Mucosa of descending colon (tissue), 1 donor: ENCODE measurements around the genes CYP20A1 and ABI2.

DNA sequence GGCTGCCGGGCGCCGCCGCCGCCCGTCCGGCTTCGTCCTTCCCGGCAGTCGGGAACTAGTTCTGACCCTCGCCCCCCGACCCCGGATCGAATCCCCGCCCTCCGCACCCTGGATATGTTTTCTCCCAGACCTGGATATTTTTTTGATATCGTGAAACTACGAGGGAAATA lies 756 bp downstream of the BMPR2 start:
- PRO-cap: unidirectional peak, minus-strand start at position 34 of the sequence

DNA sequence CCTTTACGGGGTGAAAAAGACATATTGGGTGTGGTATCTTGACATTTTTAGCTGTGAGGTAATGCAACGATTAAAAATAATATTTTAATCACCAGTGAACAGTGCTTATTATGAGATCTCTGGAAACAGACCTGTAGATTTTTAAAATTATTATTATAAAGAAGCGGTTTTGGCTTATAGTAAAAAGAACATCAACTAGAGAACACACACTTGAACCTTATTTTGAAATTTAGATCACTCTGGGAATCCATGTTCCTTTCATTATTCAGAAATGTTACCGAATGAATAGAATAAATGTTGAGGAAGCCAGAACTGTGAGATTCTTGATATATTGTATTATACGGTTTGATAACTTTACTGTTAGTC lies 1.6 kb downstream of the BMPR2 start:
- PRO-cap: no peak

DNA sequence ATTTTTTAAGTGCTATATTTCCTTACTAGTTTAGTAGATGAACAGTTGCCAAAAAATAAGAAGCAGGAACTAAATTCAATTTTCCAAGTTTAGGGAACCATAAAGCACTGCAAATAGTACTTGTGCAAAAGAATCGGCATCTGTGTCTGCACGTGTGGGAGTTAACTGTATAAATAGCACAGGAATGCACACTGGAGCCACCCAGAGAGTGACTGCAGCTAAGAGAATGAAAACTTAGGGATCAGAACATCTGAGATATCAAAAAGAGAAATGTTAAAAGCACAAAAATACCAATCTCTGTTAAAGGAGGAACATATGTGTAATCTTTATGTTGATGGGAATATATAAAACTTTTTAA lies 55.5 kb downstream of the ICA1L start:
- PRO-cap: no peak

DNA sequence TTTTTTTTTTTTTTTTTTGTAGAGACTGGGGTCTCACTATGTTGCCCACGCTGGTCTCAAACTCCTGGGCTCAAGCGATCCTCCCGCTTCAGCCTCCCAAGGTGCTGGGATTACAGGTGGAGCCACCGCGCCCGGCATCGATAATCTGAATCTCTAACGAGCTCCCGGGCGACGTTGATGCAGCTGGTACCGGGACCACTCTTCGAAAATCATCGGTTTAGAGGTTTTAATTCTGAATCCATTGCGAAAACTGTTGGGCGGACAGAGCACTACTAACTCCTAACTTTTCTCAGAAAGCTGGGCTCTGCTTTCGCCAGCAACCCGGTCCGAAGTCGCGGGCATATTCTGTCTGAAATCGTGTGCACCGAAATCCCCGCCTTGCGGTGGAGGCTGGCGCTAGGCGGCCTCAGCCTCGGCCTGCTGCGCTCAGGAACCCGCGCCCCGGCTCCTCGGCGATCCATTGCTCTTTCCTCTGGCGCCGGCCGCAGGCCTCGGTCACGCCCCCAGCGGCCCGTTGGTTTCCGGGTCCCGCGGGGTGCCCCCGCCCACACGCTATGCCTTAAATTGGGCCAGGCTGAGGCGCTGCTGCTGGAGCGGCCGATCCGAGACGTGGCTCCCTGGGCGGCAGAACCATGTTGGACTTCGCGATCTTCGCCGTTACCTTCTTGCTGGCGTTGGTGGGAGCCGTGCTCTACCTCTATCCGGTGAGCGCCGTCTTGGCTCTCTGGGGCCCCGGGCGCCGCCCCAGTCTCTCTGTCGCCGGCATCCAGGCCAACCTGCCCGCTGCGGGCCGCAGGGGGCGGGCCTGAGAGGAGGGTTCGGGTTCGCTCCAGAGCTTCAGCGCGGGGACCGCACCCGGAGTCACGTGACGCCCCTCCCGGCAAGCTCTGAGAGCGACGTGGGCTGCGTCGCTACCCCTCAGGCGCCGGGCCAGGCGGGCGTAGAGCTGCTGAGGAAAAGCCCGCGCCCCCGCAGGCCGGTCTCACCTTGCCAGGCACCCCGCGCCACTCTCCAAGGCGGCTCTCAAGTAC lies at the start of gene CYP20A1:
CYP20A1 (plus strand) TSS at position 588 of the 1,031 bp plus-strand sequence.
- PRO-cap: bidirectional peak, plus-strand start at position 600 of the sequence, minus-strand start at position 462 of the sequence; bidirectional peak, plus-strand start at position 921 of the sequence, minus-strand start at position 807 of the sequence

DNA sequence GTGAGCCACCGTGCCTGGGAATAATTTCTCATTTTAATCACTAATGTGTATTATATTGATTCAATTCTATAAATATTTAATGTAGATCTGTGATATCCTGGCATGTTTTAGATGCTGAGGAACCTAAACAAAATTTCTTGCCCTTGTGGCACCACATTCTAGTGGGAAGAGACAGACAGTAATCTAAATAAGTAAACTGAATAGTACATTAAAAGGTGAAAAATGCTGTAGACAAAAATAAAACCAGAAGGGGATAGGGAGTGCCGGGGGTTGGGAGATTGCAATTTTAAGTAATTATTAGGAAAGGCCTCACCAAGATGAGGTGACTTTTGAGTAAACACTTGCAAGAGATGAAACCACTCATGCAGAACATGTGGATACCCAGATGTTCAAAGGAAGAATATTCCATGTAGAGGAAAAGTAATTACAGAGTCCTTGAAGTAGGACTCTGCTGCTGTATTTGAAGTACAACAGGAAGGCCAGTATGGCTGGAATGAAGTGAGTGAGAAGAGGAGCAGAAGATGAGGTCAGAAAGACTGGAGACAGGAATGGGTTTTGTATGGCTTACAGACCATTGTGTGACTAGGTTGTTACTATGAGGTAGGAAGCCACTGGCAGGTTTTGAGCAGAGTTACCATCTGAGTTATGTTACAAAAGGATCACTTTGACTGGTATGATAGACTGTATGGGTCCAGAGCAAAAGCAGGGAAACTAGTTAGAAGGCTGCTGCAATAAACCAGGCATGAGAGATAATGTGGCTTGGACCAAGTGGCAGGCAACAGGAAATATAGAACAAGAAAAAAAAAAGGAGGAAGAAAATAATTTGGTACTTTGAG lies 37.1 kb downstream of the CYP20A1 start:
- PRO-cap: no peak

DNA sequence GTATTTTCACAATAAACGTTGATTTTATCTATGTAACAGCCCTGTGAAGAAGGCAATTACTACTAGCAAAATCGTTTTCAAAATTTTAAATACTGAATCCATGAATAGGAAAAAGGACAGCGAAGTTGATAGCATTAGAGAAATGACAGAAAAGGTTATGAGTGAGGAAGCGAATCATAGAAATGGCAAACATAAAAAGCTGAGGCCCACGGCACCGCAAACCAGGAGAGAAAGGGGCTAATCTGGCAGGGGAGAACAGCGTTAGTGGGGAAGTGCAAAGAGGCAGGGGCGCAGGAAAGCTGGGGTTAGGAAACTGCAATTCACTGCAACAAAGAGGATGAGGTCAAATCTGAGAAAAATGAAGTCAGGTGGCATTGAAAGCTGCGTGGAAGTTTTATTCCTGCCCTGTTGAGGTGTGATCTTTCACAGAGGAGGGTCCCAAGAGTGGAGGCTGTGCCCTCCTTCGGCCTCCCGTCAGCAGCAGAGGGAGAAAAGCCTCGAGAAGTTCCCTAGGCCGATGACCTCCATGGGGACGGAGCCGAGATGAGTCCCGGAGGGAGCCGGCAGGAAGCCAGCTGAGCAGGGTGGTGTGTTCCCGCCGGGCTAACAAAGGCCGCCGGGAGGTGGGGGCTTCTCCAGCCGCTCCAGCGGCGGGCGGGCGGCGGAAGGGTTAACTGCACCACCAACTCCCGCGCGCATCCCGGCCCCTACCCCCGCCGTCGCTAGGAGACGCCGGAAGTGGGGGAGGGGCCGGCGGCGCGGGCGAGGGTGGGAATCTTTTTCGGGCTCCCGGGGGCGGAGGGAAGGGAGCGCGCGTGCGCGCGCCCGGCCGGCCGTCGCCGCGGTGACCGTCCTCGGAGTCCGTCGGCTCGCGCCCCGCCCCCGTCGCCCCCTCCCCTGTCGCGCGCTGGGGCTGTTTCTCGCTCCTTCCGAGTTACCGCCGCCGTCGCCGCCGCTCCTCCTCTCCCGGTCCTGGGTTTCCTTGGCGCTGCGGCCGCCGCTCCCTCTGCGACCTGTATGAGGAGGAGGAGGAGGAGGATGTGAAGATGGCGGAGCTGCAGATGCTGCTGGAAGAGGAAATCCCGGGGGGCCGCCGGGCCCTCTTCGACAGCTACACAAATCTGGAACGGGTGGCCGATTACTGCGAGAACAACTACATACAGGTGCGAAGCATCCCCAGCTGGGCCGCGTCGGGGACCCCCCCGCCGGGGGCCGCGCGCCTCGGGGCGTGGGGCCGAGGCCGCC lies at the start of gene ABI2:
ABI2 (plus strand) TSS at position 926 of the 1,245 bp plus-strand sequence.
- PRO-cap: bidirectional peak, plus-strand start at position 816 of the sequence, minus-strand start at position 721 of the sequence

DNA sequence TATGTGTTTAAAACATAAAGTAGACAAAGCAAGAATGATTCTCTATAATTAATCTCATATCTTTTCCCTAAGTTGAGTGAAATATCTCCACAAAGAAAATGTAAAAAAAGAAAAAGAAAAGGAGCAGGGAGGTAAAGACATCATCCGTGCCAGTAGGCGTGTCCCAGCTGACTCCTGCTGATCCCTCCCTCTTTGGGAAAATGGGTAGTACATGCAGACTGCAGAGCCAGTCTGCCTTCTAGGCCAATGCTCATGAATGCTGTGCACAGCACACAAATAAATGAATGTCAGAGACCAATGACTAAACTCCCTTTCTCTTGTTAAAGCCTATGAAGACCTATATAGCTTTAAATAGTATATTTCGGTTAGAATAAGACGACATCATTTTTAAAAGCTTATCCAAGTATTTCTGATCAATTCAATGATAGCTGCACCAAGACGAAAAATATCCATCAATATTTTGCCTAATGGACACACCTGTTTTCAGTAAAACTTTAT lies 64.7 kb downstream of the RAPH1 start:
- PRO-cap: no peak

GRCh38 chr2:203533711-203534508 lies 1.2 kb downstream of the RAPH1 start:
- PRO-cap: unidirectional peak, plus-strand start at chr2:203534188

DNA sequence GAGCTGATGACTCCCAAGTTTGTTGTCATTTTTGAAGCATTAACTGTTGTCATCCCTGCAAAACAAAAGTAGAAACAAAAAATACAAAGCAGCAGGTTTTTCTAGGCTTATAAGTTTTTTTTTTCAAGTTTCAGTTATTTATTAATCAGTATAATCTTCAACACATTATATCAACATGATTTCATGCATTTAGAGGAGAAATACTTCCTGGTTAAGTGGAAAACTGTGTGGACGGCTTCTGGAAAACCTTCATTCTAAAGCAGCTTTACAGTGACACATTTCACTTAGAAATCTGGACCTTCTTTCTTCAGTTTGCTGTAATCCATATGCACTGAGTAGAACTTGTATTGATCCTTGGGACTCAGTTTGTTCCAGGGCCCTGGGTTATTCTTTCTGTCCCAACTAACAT lies 34.5 kb upstream of the CD28 start:
- PRO-cap: no peak

DNA sequence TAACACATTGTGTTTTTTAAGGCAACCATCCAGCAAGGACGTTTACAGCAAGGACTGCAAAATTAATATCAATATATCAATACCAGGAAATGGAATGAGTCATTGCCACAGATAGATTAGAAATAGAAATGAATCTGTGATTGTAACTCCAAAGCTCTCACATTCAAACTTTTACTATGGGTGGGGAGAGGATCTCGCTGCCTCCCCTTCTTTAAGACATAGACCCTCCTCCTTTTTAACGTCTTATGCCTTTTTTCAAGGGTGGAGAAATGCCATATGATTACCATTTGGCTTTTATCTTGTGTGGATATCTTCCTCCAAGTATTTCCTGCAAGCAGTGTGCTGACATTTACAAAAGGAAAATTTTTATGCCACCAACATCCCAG lies 3.9 kb downstream of the CD28 start:
- PRO-cap: no peak

GRCh38 chr2:203719905-203720677 lies 13.7 kb downstream of the CD28 start:
- PRO-cap: no peak

- PRO-cap: no peak
Observed at GRCh38 chr2:203871527-203871981, 4.0 kb downstream of the CTLA4 start.

GRCh38 chr2:204453702-204454338 lies 91.5 kb upstream of the PARD3B start:
- PRO-cap: no peak

DNA sequence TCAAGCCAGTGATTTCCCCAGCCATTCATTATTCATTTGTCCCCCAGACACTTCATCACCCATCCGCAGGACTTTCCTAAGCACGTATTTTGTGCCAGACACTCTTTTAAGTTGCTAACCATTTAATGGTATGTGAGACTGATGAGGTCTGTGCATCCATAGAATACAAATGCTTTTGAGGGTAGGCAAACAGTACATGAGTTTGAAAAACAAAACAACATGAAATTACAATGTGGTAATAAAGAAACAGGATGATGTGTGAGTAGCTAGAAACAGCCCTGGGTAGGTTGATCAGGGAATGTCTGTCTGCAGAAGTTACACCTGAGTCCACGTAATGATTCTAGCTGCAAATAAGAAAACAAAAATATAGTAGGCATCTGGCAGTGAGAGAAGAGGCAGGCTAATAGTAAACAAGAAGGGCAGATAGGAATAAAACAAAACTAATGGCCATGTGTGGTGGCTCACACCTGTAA lies 328.2 kb downstream of the PARD3B start:
- PRO-cap: no peak

DNA sequence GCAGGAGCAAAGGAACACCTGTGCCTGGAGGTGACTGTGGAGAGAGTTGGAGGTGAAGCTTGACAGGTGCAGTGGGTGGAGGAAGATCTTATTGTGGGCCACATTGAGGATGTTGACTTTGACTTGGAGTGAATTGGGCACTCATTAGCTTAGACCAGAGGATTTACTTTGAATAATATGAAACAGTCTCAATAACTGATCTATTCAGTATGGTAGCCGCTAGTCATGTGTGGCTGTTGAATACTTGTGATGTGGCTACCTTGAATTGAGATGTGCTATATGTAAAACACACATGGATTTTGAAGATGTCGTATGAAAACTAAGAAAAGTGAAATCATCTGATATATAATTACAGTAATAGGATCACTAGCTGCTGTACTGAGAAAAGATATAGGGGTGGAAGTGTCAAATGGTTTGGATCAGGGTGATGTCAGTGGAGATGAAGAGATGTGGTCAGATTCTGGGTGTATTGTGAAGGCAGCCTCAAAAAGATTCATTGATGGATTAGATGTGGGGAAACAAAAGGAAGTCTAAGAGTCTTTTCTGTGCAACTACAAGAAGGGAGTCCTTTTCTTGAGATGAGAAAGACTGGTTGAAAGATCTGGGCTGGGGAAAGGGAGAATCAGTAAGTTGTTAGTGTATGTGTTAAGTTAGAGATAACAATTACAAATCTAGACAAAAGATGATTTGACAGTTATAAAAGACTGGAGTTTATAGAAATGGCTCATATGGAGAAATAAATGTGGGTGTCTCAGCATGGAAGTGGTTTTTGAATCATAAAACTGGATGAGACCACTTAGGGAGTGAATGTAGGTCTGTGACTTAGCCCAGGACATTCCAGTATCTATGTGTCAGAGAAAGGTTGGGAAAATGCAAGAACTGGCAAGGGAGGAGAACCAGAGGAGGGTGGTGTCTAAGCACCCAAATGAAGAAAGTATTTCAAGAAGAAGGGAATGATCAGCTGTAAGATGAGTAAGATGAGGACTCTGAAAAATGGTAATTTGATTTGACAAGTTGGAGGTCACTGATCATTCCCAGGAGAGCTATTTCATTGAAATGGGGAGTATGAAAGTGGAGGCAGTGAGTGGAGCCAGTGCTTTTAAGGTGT lies 347.3 kb downstream of the PARD3B start:
- PRO-cap: no peak

DNA sequence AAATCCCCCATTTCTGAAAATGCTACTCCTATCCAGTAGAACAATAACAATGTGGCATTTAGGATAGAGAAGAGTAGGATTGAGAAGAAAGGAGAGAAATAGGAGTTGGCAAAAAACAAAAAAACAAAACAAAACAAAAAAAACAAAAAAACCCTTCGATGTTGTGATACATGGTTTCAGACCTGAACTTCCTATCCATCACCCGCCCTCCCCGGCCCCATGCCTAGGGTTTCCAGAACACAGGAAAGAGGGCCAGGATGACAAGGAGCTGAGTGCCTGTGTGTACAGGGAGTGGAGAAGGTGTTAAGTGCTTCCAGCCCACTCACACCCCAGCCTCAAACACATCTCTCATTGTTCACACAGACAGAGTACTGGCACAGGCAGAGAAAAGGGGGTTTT lies 6.4 kb downstream of the NRP2 start:
- PRO-cap: no peak

DNA sequence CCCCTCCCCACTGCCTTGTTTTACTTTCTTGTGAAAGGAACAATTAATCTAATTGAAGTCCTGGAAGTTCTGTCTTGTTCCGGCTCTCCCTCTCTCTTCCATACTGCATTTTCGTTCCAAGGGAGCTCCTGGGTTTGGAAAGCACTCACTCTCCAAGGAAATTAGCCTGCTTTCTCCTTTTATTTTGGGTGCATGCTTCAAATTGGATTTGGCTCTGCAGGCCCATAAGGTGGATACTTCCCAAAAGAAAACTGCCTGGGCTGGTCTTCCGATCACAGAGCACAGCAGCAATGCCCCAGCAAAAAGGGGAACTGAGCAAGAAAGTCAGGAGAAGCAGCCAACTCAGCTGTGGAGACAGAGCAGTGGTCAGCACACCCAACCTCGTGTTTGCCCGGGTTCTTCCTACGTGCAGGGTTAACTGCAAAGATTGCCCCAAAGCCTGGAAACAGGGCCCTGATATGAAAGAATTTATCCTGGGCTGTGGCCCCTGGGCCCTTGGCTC lies 17.8 kb downstream of the NRP2 start:
- PRO-cap: no peak

DNA sequence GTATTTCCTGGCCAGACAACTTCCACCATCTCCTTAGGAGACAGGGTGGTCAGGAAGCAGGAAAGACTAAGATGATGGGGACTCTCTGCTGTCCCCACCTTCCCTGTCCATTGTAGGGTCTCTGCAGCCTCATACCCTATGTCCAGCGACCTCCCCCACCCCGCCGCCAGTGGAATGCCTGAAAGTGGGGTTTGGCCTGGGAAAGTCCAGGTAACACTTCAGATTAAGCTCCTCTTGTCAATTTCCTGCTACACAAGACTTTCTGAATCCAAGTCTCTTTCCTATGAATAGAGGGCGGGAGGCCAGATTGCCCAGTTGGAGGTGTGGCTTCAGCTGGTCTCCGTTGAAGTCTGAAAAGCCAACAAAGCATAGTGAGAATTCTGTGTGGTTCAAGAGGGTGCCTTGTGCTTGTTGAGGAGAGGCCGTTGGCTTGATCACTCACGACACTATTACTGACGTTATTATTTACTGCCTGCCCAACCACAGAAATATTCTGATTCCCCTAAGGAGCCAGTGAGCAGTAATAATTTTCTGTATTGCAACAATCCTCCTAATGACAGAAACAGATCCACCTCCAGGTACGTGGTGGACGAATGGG lies 21.7 kb downstream of the NRP2 start:
- PRO-cap: no peak

GRCh38 chr2:205714649-205715062 lies 32.4 kb downstream of the NRP2 start:
- PRO-cap: no peak

DNA sequence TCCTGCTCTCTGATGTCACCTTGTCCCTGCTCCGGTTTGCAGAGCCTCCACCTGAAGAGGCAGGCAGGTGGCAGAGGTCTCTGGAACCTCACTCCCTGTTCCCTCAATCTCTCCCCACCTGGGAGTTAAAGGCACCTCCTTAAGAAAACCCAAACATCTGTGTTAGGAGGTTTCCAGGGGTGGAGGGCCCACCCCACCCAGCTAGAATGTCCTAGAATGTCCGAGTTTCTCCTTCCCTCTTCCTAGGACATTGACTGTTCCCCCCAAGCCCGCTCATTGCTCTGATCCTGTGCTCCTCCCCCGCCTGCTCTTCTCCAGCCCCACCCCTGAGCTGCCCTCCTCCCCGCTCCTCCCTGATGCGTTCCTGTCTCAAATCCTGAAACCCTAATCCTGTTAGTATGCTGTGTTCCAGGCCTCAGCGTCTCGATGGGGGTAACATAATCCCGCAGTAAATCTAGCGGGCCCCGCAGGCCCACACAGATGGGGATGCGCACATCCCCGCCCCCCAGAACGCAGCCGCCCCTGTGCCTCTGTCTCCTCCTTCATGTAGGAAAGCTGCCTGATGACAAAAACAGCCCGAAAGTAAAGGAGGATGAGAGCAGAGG lies 51.3 kb downstream of the NRP2 start:
- PRO-cap: no peak